Epithelial cell of alveolus of lung (primary cell): ENCODE data around the genes MRGPRX4 and E2F8.

DNA sequence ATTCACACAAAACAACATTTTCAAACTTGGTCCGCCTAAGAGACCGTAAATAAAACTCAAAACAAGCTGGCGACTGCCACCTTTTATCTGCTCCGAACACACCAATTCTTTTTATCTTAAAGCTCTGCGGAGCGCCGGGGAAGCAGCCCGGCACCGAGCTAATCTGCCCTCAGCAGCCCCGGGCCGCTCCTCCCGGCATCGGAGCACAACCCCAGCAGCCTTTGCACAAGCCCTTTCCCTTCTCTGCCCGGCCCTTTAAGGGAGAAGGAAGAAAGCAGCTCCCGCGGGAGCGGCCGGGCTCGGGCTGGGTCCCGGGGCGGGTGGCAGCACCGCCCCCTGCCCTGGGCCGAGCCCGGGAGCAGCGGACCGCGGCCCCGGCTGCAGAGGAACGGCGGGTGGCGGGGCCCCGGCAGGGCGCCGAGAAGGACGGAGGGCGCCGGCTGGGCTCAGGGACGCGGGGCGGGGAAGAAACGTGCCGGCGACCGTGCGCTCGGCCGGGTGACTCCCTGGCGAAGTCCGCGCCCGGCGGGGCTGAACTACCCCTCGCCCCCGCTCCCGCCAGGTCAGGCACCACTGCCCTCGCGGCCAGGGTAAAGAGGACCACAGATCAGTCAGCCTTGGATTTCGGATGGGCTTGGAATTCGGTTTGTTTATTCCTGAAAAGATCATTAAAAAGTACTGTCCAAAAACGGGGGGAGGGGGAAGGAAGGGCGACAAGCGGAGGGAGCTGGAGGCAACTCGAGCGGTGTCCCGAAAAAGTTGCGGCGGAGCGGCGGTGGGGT is 133.5 kb upstream of the C11orf58 start:
- RAMPAGE, long total RNA: no peak
- RRBS: 1% methylated on average over 12 of the region's 69 CpGs

- RAMPAGE, long total RNA: no peak
- RRBS: no CpG with 5 or more reads among the region's 6 CpGs
These were observed 74.6 kb downstream of the C11orf58 start for GRCh38 chr11:16813003-16813563.

DNA sequence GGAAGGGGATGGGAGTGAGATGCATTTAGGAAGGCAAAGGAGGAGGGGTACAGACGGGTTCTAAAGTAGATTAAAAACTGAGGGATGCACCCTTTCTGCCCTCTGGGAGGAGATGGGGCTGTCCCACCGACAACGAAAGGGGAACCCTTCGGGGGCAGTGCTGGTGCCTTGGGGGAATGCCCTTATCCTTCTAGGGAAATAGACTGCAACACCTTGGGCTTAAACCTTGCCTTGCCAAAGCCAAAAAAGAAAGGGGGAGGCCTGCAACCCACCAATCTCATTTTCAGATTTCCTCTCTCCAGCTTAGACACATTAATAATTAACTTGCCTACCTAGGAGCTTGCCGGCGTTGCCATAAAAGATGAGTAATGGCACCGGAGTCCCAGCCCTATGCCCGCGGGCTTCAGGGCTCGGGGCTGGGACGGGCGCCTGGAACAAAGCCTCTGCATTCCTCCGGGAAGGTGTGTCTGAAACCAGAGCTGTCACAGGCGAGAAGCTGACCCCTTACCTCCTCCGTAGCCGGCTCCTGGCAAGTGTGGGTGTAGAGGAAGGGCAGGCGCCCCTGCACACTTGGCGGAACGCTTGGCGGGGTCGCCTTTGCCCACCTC is 89.6 kb downstream of the PLEKHA7 start:
- RAMPAGE, long total RNA: no peak
- RRBS: 2% methylated on average over 12 of the region's 21 CpGs

DNA sequence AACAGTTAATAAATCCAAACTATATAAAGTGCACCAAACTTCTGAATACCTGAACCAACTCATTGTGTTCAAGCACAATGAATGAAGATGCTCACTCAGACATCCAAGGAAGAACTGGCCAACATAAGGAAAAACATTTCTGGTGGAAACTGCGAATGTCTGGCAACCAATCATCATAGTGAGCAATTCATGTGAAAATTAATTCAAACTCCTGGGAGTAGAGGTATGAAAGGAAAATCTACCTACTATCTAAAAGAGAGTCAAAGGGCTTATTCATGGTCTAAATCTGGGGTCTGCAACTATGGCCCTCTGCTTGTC is 2.9 kb downstream of the RPS13 start:
- RAMPAGE, long total RNA: no peak
- RRBS: no CpG with 5 or more reads among the region's 1 CpG

DNA sequence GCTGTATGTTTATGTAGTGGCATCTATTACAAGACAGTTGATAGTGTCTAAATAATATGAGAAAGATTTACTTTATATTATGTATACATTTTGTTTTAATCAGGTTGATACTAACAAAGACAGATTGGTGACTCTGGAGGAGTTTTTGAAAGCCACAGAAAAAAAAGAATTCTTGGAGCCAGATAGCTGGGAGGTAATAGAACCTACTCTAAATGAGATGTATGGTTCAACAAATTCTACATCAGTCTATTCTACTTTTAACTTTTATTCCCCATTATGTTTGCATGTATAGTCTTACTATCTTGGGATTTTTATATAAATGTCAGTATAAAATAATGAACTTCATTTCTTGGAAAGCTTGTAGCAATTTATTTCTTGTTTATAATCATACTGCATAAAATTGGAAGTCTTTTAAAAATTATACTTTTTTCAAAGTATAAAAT is 36.3 kb upstream of the NCR3LG1 start:
- RAMPAGE, long total RNA: no peak

DNA sequence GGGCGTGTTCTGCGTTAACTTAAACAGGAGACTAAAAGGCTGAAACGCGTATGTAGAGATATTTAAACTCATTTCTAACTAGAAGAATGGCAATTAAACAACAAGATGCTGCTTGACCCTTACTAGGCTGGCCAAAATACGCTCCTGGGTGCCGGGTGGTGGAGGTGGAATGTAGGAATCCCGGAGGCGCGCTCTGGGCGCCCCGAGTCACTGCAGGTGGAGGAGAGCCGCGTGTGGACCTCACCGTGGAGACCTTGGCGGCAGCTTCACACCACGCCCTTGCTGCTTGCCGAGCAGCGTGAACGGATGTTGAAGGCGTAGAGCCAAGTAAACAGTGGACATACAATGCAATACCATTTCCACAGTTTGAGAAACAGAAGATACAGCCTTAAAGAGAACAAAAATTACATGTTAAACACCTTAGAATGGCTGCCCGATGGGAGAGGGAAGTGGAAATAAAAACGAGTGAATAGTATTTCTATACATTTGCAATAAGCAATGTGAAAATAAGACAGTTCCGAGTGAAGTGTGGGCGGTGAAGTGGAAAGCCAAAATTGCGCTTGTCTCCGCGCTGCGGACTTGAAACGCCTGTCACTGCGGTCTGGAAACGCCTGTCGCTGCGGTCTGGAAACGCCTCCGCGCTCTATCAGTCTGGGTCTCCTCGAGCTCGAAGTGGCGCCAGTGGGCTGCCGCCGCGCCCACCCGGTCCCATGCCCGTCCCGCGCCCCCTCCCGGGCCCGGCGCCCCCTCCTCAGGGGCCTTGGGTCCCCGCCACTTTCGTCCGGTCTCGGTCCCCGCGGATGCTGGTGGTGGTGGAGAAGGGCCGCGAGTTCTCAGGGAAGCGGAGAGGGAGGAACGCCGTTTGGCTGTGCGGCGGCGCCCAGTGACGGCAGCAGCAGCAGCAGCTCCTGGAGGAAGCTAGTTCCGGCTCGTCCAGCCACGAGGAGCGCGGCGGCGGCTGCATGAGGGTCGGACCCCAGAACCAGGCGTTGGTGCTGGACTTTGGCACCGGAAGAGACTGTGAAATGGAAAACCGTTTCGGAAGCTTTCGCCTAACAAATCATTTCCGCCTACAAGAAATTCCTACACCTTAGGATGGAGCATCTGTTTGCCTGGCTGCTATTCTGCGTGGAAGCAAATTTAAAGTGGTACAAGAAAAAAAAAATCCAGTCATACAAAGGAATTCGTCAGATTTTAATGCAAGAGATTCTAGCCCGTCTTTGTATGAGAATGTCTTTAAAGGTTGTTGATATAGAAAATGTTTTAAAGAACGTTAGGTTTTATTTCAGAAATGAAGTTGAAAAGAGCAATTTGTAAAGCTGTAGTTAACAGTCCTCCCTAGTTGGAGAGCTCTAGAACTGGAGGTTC is 1.7 kb downstream of the NCR3LG1 start:
- RAMPAGE, long total RNA: no peak
- RRBS: under 1% methylated on average over 14 of the region's 82 CpGs

DNA sequence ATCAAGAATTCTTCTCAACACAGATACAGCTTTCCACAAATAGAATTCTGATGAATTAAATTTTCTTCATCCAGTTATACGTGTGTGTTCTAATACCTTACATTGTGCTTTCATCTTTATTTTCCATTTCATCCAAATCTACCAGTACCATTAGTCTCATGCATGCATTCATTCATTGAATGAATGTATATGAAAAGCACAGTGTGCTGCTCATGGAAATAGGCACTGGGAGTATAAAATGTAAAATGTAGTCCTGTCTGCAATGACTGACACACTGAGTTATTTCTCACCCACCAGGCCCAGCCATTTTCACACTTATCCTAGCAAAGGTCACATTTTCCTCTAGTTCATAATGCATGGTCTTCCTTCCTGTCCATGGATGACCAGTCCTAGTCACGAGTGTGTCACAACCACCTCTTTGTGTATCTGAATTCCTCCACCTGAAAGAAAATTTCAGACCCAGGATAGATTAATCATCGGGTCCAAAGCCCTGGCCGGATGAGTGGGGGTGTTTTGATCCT is at the start of gene MRGPRX4:
Gene MRGPRX4, plus strand, starts transcription at position 366 of the 521 bp plus-strand sequence.
- RAMPAGE, long total RNA: no peak
- RRBS: no CpG with 5 or more reads among the region's 4 CpGs

GRCh38 chr11:18281872-18282449 is 15.9 kb downstream of the SAA1 start:
- RAMPAGE, long total RNA: no peak
- RRBS: no CpG with 5 or more reads among the region's 5 CpGs

DNA sequence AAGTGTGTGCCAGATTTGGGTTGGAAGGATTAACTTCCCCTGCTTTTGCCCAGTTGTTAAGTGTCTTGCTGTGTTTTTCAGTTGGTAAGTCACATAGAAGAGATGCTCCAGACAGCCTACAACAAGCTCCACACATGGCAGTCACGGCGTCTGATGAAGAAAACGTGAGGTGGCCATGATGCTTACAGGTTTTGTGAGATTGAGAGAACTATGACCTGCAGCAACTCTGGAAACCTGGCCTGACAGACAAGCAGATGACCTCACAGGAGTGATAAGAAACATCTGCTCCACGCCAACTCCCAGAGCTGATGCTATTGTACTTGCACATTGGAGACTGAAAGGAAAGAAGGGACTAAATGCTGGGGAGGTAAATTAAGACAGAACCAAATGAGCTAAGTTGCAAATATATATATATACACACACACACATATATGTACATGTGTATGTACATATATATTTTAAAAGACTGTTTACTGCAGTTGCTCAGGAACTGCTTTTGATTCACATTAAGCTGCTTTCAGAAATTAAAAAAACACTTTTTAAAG is 28.6 kb upstream of the LDHA start:
- RAMPAGE, long total RNA: no peak
- RRBS: no CpG with 5 or more reads among the region's 4 CpGs

DNA sequence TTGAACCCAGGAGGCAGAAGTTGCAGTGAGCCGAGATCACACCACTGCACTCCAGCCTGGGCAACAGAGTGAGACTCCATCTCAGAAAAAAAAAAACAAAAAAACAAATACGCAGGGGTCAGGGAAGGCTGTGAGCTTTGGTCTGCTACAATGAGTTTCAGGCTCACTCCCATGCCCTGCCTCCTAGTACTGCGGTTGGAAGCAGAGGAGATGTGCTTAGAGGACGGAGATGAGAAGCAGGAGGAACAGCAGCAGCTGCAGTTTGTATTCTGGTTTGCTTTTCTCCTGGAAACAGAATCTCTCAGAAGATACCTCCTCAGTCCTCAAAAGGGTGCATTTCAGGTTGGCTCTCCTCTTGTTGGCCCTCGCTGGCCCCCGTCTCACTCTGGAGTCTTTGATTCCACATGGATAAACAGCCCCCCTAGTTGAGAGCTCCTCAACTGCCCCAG is 11.7 kb upstream of the LDHA start:
- RAMPAGE, long total RNA: no peak
- RRBS: no CpG with 5 or more reads among the region's 6 CpGs

- RAMPAGE, long total RNA: no peak
- RRBS: no CpG with 5 or more reads among the region's 1 CpG
These were observed 24.5 kb downstream of the LDHAL6A start for GRCh38 chr11:18480149-18480612.

GRCh38 chr11:18502286-18502585 is 24.5 kb downstream of the TSG101 start:
- RAMPAGE, long total RNA: no peak

DNA sequence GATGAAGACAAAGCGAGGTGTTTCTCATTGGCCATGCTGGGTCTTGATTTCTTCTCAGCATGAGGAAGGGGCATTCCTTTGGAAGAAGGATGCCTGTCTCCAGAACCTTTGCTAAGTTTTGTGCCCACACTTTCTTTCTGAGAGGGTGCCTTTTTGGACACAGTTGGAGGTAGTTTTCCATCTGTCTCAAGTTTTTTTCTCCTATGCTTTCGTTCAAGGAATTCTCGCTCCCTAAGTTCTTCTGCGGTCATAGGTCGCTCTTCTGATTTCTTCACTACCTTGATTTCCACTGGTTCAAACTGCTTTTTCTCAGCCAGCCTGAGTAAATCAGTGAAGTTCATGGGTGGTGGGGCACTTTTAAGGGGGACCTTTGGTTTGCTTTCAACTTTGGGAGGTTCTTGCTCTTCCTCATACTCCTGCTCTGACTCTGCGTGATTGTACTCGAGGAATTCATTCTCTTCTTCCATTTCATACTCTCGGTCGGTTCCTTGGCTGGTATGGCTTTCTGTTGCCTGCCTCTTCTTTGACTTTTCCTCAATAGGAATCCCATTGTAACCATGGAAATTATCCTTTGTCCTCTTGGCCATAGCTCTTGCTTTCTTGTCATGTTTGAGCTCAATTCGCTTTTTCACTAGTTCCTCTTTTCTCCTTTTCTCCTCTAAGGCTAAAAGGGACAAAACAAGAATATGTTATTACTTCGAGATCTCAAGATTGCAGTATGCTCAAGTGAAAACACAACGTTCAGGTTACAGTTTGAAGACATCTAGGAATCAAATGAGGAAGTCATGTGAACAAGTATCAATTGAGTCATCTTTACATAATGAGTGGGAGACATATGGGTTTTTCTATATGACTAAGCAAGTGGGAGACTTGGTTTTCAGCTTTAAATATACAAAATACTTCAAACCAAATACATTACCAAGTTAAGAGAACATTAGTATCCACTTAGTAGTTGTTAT is 16.1 kb downstream of the MISFA start:
- RAMPAGE, long total RNA: no peak
- RRBS: no CpG with 5 or more reads among the region's 12 CpGs

GRCh38 chr11:18616787-18617154 is 17.2 kb downstream of the MISFA start:
- RAMPAGE, long total RNA: no peak
- RRBS: no CpG with 5 or more reads among the region's 1 CpG

DNA sequence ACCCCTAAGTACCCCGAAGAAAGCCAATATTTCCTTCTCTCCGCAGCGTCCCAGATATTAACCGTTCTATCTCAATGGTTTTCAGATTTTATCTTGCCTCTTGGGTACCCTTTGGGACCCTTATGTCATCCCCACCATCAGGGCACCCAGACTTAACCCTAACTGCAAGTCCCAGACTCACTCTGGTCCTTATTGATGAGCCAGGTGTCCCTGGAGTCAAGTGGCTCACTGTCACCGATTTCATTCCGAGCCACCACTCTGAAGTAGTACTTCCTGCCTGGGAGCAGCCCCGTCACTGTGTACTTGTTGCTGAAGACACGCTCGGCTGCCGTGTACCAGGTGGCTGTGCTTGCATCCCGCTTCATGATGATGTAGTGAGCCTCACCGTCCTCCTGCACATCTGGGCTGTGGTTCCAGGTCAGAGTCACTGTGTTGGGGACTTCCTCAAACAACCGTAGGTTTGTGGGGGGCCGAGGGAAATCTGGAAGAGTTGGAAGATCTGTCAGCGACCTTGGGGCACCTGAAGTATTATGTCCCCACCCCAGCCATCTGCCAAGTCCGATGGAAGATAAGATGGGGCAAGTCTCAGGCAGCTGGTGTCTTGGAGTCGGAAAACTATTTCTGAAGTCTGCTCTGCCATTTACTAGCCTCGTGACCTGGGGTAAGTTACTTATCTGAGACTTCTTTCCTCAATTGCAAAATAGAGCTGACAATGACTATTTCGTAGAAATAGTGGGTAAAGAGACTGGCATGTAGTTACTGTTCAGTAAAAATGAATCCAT is 8.3 kb downstream of the TMEM86A start:
- RAMPAGE, long total RNA: no peak
- RRBS: no CpG with 5 or more reads among the region's 19 CpGs

- RAMPAGE, long total RNA: no peak
- RRBS: no CpG with 5 or more reads among the region's 12 CpGs
These were observed 9.0 kb downstream of the TMEM86A start for GRCh38 chr11:18707515-18708096.

DNA sequence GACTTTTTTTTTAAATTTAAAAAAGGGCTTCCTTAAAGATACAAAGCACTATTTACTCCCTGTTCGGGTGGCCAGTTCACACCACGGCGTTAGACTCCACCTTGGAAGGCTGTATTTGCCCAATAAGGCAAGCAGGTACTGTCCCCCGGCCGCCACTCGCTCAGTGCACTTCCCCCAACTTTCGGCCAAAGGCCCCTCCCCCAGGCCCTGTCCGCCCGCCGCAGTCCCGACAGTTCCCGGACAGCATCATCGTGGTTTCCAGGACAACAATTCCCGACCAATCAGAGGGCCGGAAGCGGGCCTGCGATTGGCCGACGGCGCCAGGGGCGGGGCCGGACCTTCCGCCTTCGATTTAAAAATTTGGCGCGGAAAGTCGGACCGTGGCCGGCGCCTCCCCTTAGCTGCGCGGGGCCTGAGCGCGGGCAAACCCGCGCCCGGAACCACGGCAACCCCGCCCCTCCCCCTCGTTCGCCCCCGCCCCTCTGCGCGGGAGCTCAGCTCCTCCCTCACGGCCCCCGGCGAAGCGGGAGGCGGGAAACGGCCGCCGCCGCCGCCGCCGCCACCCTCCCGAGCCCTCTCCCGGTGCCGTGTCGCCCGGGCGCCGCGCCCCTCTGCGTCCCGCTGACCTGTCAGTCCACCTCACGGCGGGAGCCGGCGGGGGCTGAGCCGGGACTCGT is at the start of gene E2F8:
Gene E2F8, minus strand, starts transcription at position 165 of the 677 bp plus-strand sequence.
- RAMPAGE, long total RNA: no peak
- RRBS: 1% methylated on average over 59 of the region's 72 CpGs

DNA sequence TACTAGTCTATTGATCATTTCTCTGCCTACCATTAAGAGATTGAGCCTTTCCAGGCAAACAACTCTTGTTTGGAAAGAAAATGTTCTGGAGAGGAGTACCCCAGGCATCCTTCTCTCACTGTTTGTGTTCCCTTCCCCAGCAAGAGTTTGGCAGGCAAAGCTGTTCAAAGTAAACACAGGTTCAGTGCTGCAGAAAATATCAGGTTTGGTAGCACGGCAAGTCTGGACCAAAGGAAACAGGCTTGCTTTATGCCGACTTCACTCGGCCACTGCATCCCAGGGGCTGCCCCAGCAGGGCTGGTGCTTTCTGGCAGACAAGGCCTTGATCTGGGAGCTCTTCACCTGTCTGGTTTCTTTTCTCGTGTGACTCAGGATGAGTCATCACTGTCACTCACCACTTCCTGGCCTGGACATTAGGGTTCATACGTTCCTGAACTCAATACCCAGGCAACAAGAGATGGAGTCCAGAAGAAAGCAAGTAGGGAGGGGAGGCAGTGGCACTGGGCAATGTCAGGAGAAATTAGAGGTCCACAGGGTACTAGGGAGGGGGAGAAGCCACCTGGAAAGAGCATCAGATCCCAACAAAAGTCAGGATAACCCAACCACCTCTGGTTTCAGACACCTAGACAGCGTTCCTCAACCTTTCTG is 52.5 kb upstream of the NAV2 start:
- RAMPAGE, long total RNA: no peak
- RRBS: no CpG with 5 or more reads among the region's 6 CpGs

DNA sequence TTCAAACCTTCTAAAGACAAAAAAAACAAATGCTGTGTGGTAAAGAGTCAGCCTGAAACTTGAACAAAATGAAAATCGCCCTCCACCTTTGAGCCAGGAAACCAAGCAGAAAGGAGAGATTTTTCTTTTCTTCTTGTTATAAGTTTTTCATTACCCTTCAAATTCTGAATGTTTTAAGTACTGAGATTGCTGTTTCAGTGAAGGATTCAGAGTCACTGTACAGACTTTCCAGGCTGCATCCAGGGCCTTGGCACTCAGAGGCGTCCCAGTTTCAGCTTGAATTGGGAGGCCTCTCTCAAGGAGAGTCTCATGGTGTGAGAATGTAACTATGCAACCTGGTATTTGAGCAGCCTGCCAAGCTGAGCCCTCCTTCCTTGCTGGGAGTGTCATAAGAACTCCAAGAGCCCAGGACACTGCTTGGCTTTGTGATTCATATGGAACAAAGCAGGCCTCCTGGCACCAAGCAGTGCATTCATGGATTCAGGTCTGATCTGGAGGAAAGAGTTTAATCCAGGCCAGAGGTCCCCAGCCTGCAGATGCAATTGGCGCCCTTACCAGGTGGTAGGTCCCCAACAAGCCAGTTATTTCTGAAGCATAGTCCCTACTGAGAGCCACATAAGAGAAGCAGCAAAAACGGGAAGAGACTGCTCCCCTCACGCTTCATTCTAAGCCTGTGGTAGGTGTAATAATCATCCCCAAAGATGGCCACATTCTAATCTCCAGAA is 171.7 kb downstream of the DBX1 start:
- RAMPAGE, long total RNA: no peak
- RRBS: no CpG with 5 or more reads among the region's 5 CpGs

DNA sequence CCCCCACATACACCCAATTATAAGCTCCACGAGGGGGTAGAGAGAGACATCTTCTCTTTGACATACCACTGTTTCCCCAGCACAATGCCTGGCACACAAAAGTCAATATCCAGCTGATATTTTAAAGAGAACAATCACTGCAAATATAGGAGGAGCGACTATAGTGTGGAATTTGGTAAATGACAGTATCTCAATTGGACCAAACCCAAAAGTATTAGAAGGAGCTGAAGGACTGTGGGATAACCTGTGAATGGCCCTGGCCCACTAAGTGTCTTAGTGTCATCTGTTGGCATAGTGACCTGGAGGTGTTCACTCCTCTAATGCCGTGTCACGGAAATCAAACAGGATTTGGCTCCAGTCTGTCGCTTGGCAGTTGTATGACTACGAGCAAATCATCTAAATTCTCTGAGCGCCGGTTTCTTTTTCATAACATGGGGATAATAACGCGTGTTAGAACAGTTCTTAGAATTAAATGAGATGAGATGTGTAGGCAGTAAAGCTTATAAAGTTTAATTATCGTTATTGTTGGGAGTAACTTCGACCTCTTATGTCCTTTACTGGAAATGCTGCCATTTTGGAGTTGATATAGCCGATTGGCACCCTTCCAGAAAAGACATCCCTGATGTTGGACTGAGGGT is 144.5 kb downstream of the DBX1 start:
- RAMPAGE, long total RNA: no peak
- RRBS: no CpG with 5 or more reads among the region's 13 CpGs